Paraaortic lymph node (tissue), 1 donor: ENCODE results near the gene ZMYND11.

DNA sequence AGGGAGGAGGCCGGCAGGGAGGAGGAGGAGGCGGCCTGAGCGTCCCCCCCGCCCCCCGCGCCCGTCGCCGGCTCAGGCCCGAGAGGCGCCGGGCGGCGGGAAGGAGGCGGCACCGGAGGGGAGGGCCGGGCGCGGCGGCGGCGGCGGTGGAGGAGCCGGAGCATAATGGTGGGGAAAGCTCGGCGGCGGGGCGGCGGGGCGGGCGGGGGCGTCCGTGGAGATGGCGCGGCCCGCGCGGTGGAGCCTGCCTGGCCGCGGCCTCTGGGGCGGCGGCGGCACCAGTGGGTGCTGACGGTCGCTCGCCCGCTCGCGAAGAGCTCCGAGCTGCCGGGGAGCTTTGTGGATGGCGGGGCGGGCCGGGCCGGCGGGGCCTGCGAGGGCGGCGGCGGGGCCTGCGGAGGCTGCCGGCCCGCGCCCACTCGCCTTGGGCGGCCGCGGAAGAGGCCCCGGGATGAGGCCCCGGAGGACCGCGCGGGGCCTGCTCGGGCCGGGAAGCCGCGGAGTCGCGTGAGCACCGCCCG lies at the start of gene ZMYND11:
TSS of gene ZMYND11 (plus strand) at position 64 of the 521 bp plus-strand sequence.
- PRO-cap, result bidirectional peak, plus-strand start at position 112 of the sequence, minus-strand start outside the sequence

DNA sequence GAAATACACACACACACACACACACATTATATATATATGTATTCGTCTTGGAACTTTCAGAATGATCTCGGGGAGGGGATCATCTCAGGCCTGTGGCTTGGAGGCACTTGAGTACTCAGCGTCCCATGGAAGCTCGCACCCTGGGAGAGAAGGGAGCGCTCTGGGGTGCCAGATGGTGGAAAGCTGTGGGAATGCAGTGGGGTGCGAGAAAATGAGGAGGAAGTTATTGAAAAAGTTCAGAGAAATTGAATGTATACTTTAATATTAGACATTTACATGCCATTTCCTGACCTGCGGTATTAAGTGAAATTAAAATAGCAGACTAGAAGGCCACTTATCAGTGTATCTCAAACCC lies 66.3 kb downstream of the ZMYND11 start:
- PRO-cap, result no peak

DNA sequence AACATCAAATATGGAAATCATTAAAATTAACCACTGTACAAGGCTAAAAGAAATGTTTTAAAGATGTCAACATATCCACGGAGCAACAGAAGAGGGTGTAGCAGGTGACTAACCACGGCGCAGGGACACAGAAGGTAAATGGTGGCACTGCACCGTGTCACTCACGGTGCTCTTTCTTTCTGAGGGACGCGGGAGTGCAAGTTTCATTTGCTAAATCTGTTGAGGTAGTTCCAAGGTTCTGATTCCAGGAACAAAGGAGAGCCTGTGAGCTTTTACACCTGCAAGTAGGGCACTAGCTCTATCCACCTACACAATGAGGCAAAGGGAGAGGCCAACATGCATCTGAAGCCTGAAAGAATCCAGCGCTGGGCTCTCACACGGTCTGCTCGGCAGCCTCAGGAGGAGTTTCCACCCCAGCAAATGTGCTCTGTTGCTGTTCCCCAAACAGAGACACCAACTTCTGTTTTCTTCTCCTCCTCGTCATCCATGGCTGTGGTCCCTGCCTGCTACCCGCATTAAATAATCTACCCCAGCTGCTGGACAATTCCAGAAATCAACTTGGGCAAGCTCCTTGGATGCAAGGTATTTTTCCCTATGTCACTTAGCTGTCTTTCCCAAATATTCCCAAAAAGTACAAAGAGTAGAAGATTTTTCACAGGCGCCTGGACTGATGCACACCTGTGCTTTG lies 176.6 kb downstream of the ZMYND11 start:
- PRO-cap, result no peak

DNA sequence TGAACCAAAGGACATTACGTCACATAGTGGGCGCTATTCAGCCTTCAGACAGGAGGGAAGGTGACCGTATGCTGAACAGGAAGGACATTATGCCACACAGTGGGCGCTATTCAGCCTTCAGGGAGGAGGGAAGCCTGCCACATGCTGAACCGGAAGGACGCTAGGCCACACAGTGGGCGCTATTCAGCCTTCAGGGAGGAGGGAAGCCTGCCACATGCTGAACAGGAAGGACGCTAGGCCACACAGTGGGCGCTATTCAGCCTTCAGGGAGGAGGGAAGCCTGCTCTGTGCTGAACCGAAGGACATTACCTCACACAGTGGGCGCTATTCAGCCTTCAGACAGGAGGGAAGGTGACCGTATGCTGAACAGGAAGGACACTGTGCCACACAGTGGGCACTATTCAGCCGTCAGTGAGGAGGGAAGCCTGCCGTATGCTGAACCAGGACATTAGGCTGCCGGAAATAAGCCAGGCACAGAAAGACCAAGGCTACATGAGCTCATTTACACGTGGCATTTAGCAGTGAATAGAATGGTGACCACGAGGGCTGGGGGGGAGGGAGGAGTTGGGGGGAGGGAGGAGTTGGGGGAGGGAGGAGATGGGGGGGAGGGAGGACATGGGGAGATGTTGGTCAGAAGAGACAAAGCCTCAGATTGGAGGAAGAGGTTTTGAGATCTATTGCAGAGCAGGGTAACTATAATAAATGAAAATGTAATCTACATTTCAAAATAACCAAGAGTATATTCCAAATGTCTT lies 259.5 kb downstream of the ZMYND11 start:
- PRO-cap, result unidirectional peak, minus-strand start at position 450 of the sequence

DNA sequence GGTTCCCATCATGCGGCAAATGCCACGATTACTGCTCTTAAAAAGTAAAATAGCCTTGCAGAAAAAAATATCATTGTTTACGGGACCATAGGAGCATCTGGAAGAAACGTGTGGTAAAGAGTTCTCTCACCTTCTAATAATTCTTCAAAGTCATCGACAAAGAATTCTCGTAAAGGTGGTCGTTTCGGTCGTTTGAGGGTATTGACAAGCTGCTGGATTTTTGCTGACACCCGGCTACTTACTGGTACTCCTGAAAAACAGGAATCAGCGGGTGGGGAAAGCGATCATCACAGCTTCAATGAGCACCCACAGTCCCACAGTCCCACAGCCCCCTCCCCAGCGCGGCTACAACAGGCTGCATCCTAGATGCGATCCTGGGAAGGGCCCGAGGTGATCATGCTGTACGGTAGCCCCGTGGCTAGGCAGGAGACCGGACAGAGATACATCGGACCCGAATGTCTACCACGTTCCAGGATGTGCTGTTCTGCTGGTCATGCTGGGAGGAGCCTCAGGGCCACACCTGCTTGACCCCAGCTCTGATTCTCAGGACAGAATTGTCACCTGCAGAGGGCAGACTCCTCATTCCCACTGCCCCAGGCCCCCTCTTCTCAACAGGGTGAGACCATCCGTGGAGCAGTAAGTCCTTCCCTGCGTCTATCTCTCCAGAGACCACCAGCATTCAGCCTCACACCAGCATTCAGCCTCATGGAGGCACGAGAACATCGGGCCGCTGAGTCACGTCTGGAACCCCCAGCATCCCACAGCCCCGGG lies 273.6 kb downstream of the DIP2C start:
- PRO-cap, result no peak

DNA sequence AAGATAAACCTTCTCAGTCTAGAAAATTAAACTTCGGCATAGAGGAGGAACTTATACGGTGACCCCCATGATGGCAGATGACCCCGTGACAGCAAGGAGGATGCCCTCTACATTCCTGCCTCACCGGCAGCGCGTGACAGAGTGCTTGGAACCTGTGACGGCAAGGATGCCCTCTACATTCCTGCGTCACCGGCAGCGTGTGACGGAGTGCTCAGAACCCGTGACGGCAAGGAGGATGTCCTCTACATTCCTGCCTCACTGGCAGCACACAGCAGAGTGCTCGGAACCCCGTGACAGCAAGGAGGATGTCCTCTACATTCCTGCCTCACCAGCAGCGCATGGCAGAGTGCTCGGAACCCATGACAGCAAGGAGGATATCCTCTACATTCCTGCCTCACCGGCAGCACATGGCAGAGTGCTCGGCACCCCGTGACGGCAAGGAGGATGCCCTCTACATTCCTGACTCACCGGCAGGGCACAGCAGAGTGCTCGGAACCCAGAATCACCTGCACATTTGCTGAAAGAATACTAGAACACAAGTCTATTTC lies 231.0 kb downstream of the DIP2C start:
- PRO-cap, result no peak

- PRO-cap, result bidirectional peak, plus-strand start at chr10:491360, minus-strand start at chr10:491114
Observed at GRCh38 chr10:490794-491542, 198.5 kb downstream of the DIP2C start.

DNA sequence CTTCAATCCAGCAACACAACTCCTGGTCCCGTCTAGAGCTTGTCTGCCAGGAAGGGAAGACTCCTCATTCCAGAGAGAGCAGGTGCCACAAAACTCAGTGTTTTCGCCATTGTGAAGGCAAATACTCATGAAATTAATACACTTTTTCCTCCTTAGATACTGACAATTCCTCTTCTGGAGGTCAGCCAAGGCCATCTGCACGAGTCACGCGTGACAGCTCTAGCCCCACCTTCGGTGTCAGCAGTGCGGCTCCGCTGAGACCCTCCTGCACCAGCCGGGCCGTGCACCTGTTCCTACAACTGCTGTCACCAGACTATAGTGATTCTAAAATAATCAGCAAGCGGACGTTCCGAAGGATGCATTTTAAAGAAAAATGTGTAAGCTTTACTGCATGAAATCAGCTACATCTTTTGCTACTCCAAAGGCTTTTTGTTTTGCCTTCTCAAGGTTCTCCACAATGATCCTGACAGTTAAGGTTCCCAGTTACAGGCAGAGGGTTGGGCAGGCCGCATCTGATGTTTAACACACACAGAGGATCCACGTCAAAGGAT lies 127.7 kb downstream of the DIP2C start:
- PRO-cap, result no peak

GRCh38 chr10:614694-615332 lies 74.7 kb downstream of the DIP2C start:
- PRO-cap, result no peak

DNA sequence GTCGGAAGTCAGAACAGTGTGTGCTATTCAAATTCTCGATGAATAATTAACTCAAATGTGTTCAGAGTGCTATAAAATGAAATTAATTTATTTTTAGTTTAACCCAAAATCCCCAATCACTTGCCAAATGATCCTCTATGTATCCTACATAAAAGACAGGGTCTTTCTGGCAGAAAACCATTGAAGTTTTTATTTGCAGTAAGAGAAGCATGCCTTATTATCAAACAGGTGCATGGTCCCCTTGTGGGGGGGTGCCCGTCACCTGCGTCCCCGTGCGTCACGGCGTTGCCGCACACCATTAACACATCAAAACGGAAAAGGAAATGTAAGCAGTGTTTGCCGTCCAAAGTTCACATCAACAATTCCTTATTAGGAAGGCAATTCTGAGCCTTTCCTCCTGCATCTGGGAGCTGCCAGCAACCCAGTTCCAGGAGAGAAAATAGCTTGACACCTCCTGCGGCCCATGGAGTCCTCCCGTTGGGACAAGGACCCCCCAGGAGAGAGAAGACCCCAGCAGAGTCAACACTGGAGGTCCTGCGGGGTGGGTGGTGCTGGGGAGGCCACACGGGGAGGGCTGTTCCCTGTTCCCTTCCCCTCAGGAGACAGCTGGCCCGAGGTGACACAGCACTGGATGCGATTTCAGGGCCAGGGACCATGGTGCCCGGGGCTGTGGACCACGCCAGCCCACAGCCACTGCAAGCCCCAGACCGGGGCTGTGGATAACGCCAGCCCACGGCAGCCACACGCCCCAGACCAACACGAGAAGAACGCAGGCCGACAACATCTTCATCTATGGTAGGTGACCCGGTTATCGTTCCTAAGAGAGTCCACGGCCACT lies 39.6 kb downstream of the DIP2C start:
- PRO-cap, result bidirectional peak, plus-strand start at position 419 of the sequence, minus-strand start at position 272 of the sequence; unidirectional peak, plus-strand start at position 419 of the sequence

DNA sequence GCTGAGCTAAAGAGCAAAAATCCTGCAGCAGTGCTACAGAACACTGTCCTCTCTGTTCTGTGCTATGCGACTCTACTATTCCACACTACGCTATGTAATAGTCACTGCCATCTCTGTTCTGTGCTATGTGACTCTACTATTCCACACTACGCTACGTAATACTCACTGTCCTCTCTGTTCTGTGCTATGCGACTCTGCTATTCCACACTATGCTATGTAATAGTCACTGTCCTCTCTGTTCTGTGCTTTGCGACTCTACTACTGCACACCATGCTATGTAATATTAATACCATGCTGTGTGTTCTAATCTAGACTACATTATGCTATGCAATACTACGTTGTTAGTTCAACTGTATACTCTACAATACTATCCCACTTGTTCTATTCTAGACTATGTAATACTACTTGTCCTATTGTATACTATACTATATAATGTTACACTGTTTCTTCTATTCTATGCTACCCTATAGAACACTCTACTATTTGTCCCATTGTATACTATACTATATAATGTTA lies 34.1 kb downstream of the DIP2C start:
- PRO-cap, result no peak

DNA sequence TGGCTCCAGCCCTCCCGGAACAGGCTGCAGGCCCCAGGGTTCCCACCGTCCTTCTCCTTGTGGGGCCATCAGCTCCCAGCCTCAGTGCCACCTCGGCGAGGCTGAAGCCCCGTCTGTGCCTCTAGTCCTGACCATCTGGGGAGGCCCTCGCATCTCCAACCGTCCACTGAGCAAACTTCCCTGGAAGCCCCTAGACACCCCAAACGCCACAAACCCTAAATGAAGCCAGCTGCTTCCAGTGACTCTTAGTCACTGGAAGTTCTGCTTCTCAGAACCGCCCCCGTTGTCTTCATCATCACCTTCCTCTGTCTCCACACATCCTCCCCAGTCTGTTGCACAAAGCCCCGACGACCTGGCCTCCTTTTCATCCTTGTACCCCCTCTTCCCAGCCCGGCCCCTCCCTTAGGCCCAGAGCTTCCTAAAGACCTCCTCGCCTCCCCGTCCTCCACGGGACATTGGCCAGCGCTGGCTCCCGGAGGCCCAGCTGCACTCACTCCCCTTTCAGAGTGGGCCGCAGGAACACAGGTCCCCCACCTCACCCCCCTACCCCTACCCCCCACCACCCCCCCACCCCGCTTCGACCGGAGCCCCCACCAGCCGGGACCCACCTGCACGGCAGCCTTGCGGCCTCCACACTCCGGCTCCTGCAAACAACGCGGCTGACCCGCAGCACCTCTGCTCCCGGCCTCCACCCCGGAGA lies 1.1 kb upstream of the DIP2C start:
- PRO-cap, result no peak

- PRO-cap, result no peak
Observed at GRCh38 chr10:809378-810564, 120.3 kb upstream of the DIP2C start.

DNA sequence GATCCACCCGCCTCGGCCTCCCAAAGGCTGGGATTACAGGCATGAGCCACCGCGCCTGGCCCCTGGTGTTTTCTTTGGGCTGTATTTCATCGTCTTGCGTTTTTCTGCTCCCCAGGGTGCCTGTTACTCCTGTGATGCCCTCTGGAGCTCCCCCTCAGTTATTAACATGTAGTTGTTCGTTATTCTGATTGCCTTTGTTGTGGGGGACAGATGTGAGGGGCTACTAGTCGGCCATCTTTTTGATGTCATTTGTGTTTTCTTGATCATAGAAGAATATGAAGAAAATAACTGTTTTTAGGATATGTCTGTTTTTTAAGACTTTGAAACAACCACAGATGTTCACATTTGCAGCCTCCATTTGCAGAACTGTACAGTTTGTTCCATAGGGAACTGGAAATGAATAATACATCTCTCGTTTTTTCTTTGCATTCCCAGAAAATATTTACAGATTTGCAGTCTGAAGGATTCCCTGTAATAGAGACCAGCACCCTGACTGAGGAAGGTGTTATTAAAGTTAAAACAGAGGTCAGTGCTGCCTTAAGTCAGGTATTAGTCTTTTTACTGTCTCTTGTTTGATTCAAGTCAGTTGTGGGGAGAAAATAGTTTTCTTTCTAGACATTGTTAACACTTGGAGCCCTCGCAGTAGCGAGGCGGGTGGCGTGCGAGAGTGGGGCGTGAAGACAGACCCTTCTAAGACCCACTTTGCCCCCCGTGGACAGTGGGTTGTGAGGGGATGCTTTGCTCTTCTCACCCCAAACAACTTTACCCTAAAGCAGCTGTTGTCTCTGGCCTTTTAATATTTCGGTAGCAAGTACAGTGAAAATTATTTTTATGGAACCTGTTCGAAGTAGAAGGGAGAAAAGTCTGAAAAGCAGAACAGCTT lies 17.4 kb downstream of the GTPBP4 start:
- PRO-cap, result no peak

DNA sequence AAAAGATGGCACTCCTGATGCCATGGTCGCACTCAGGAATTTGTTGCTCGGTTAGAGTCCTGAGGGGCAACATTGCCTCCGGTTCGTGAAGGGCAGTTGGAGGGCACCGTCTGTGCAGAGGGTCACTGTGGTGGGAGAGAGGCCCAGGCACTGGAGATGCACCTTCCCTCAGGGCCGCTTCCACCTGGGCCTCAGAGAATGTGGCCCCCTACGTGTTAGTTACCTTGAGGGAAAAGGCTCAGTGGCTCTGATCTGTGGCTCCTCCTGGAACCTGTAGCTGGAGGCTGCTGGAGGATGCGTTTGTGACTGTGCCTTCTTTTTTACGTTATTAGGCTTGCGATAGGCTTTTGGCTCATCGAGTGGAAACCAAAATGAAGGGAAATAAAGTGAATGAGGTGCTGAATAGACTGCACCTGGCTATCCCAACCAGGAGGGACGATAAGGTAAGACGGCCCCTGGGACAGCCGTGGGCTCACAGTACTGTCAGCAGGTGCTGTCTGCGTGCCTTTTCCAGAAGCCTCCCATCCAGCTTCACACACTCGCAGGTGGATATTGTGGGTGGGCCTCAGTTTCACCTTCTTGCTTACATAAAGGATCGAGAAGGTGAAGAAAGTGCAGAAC lies 18.6 kb downstream of the GTPBP4 start:
- PRO-cap, result no peak

DNA sequence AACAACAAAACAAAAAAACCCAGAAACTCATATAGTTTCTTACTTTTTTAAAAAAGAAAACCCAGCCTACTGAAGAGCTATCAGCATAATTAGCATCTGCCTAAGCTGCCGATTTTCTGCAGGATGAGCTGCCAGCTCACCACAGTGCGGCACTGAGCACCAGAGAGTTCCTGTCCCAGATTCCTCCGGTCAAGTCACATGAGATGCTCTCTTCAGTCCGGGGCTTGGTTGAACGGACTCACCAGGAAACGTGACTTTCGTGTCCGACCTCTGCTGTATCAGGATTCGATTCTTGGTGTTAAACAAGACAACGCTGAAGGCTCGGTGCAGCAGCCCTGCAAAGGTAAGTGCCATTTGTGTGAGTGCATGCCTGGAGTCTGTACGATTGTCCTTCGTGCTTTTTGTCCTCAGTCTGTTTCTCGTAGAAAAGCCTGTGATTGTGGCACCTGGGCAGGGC lies 3.2 kb downstream of the IDI2 start:
- PRO-cap, result no peak

DNA sequence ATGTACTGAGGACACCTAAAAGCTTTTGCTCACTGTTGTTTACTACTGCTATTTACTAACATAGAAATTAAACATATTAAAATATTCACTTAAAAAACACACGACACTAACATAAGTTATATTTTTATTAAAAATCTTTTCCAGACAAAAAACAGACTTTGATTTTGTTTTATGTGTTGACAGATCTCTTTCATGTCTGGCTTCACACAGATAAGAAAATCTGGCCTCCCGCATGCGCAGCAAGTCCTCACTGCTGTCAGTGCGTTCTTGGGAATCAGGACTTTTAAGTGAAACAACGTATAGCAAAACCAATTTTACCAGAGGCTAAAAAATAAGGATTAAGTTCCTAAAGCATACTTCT lies 1.2 kb upstream of the IDI1 start:
- PRO-cap, result no peak

- PRO-cap, result no peak
Observed at GRCh38 chr10:1448280-1448942, 288.9 kb downstream of the ADARB2 start.

- PRO-cap, result no peak
Observed at GRCh38 chr10:2781581-2782019, 285.7 kb upstream of the PFKP start.

DNA sequence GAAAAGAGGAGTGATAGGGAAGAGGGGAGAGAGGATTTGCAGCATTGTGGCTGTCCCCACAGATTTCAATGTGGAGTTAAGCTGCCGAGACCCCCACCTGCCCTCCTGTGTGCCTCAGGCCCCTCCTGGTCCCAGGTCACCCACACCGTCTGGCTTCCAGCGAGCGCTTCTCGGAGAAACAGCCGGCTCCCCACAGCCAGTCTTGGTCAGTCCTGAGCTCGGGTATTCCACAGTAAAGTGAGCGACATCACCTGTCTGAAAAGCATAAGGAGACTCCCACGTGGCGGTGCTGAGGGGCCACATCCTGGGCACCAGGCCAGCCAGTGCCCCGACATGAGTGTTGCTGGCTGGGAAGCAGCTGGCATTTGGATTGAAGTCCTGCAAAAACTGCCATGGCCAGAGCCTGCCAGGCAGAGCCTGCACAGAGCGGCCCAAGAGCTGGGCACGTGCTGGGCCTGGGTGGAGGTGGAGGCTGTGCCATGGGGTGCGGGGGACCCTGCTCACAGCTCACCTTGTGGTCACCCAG lies 49.1 kb downstream of the PITRM1 start:
- PRO-cap, result no peak